ENCODE measurements around the gene TMCO4.

- RRBS, 2 experiments = no CpG with 5 or more reads among the region's 20 CpGs
These were observed 23.5 kb downstream of the HTR6 start for GRCh38 chr1:19687997-19688821.

GRCh38 chr1:19742112-19742720, 57.5 kb downstream of the TMCO4 start:
- RRBS, 2 experiments = no CpG with 5 or more reads among the region's 11 CpGs

GRCh38 chr1:19799254-19800364, at the start of gene TMCO4:
Gene TMCO4, minus strand, starts transcription at chr1:19799916.
- RRBS, 2 experiments = under 1 to 2% methylated on average over 33 of the region's 90 CpGs

GRCh38 chr1:19804595-19805328, 5.0 kb upstream of the TMCO4 start:
- RRBS, 2 experiments = no CpG with 5 or more reads among the region's 11 CpGs

GRCh38 chr1:19815571-19816699, 852 bp upstream of the RNF186 start:
- RRBS, 2 experiments = no CpG with 5 or more reads among the region's 17 CpGs

GRCh38 chr1:19860413-19860703, 21.8 kb upstream of the OTUD3 start:
- RRBS, 2 experiments = no CpG with 5 or more reads among the region's 1 CpG

GRCh38 chr1:19974769-19975590, 4.4 kb downstream of the PLA2G2A start:
- RRBS, 2 experiments = no CpG with 5 or more reads among the region's 8 CpGs

- RRBS, 2 experiments = no CpG with 5 or more reads among the region's 9 CpGs
These were observed 5.9 kb upstream of the PLA2G2D start for GRCh38 chr1:20125152-20125661.

GRCh38 chr1:20248863-20249345, 41.8 kb upstream of the VWA5B1 start:
- RRBS, 2 experiments = no CpG with 5 or more reads among the region's 4 CpGs

DNA sequence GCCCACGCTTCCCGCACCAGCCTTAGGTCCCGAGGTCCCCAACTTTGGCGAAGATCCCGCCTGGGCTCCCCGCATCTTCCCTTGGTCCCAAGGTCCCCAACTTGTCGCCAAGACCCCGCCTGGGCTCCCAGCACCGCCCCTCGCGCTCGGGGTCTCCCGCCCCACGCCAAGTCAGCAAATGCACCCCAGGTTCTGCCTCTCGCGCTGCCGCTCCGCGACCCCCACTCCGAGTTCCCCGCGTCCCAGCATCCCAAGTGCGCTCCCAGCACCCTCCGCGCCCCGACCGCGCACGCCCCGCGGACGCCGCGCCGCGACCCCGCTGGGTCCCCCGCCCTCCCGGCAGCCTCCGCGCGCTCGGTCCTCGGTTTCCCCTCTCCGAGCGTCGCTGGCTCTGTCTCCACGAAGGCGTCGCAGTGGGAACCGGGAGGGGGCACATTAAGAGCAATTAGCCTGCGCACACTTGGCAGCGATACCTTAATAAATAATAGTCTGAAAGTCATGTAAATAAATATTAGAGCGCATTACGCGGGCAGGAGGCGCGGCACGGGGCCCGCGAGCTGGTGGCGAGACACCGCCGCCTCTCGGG, 75.8 kb downstream of the VWA5B1 start:
- RRBS, 2 experiments = 2% methylated on average over 10 of the region's 65 CpGs

- RRBS, 2 experiments = no CpG with 5 or more reads among the region's 26 CpGs
These were observed 12.8 kb downstream of the CAMK2N1 start for GRCh38 chr1:20473023-20473847.

- RRBS, 2 experiments = 63% methylated on average over 2 of the region's 7 CpGs; no CpG with 5 or more reads in 1 of the 2 experiments
These were observed 5.7 kb downstream of the CAMK2N1 start for GRCh38 chr1:20480269-20480826.

GRCh38 chr1:20481972-20482171, 4.1 kb downstream of the CAMK2N1 start:
- RRBS, 2 experiments = no CpG with 5 or more reads among the region's 2 CpGs

DNA sequence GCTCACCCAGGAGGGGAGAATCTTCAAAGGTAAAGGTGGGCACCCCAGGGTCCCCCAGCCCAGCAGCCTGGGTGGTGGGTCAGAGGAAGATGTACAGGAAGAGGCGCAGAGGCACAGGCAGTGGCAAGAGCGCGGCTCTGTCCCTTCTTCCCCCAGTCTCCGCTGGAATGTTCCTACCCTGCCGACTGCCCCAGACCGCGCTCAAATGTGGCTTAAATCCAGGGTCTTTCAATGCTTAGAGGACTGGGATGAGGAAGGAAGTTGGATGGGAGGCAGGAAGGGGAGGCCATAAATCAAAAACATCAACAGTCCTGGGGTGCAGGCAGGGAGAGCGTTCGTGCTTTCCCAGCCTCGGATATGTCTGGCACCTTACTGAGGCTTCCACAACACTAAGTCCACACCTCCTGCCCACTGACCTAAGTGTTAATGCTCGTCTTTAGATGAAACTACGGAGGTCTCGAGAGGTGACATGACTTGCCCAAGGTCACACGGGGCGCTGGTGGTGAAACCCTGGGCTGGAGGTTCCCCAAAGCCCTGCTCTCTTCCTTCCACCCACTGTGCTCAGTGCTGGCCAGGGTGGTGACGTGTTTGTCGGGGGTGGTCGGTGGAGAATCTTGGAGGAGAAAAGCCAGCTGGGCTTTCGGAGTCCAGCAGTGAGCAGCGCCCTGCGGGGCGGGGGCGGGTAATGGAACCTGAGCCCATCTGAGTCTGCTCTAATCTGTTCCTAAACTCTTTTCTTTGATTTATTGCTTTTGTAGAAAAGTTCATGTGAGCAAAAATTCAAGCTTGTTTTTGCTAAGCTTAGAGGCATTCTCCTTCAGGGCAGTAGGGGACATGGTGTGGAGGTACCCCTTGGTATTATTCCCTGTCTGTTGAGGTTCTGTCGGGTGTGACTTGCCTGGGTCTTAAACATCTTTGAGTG, 619 bp downstream of the CDA start:
- RRBS, 2 experiments = no CpG with 5 or more reads among the region's 24 CpGs

DNA sequence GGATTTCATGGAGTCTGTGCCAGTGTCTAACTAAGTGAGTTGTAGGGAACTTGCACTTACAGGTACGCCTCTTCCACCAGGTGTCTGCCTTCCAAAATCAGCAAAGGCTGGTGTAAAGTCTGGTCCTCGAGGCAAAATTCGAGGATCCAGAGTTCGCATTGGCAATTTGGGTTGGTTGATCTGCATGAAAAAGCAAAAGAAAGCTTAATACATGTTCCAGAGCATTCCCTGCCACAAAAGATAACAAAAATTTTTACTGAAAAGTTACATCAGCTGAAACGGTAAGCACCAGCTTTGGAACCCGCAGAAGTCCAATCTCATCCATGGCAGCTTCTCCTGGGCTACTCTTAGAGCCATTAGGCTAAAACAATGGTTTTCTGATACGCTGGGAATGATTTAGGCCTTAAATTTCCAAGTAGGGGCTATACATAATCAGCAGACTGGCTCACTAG, 106.4 kb upstream of the HP1BP3 start:
- RRBS, 2 experiments = no CpG with 5 or more reads among the region's 7 CpGs

GRCh38 chr1:21149836-21150381, 26.8 kb downstream of the EIF4G3 start:
- RRBS, 2 experiments = no CpG with 5 or more reads among the region's 2 CpGs

GRCh38 chr1:21277005-21277809, 13.1 kb downstream of the ECE1 start:
- RRBS, 2 experiments = no CpG with 5 or more reads among the region's 11 CpGs

GRCh38 chr1:21278227-21278824, 11.9 kb downstream of the ECE1 start:
- RRBS, 2 experiments = no CpG with 5 or more reads among the region's 8 CpGs

GRCh38 chr1:21310663-21311165, 20.5 kb upstream of the ECE1 start:
- RRBS, 2 experiments = no CpG with 5 or more reads among the region's 5 CpGs